Omental fat pad (tissue), 4 donors: Measurements from ENCODE around the gene IGFBP2.

DNA sequence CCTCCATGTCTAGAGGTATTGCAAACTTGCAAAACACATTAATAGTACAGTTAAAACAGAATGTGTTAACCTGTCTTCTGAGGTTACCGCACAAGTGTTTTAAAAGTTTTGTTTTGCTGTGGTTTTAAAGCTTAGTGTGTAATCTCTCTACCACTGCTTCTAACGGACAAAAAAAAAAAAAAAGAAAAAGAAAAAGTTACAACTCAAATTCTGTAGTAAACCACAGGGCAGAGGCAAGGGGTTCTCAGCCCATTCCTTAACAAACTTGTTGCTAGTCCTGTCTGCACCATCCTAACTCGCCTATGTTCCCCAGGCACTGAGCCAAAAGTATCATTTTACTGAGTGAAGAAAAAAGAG lies 47.3 kb downstream of the IKZF2 start:
- PRO-cap, result no peak
- RAMPAGE, long total RNA, 4 experiments, result no peak in any of the 4 experiments

DNA sequence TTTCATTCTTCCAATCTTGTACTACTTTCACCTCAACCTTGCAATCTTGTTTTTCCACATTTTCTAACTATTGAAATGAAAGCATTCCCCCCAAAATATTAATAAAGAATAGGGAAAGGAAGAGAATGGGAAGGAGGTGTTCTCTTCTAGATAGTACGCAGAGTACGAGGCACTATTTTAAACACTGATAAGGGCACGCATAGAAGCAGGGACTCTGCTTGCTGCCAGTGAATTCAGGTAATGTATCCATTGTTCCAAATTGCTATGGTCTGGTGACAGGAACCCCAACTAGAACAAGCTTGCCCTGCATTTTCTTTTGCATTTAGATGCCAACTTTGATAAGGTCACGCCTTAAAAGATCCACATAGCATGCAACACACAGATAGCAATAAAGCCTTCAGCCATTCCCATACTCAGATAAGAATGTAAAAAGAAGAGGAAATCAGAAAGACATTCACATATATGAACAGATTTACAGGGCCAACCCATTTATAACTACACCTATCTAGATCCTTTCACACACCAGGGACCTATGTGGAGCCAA lies 46.9 kb downstream of the IKZF2 start:
- PRO-cap, result no peak
- RAMPAGE, long total RNA, 4 experiments, result no peak in any of the 4 experiments

DNA sequence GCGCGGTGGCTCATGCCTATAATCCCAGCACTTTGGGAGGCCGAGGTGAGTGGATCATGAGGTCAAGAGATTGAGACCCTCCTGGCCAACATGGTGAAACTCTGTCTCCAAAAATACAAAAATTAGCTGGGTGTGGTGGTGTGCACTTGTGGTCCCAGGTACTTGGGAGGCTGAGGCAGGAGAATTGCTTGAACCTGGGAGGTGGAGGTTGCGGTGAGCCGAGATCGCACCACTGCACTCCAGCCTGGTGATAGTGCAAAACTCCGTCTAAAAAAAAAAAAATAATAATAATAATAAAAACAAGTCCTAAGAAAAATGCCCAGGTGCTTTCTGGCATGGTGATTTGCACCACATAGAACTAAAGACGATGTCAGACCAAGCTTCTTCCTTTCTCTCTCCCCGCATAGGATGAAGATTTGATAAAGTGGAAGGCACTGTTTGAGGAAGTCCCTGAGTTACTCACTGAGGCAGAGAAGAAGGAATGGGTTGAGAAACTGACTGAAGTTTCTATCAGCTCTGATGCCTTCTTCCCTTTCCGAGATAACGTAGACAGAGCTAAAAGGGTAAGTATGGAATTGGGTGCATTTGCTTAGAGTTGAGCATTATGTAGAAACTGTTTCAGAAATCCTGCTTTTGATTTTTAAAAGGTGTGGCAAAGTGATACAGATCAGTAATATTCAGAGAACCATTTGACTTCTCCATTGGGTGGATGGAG lies 37.0 kb downstream of the ATIC start:
- PRO-cap, result no peak
- RAMPAGE, long total RNA, 4 experiments, result no peak in any of the 4 experiments

DNA sequence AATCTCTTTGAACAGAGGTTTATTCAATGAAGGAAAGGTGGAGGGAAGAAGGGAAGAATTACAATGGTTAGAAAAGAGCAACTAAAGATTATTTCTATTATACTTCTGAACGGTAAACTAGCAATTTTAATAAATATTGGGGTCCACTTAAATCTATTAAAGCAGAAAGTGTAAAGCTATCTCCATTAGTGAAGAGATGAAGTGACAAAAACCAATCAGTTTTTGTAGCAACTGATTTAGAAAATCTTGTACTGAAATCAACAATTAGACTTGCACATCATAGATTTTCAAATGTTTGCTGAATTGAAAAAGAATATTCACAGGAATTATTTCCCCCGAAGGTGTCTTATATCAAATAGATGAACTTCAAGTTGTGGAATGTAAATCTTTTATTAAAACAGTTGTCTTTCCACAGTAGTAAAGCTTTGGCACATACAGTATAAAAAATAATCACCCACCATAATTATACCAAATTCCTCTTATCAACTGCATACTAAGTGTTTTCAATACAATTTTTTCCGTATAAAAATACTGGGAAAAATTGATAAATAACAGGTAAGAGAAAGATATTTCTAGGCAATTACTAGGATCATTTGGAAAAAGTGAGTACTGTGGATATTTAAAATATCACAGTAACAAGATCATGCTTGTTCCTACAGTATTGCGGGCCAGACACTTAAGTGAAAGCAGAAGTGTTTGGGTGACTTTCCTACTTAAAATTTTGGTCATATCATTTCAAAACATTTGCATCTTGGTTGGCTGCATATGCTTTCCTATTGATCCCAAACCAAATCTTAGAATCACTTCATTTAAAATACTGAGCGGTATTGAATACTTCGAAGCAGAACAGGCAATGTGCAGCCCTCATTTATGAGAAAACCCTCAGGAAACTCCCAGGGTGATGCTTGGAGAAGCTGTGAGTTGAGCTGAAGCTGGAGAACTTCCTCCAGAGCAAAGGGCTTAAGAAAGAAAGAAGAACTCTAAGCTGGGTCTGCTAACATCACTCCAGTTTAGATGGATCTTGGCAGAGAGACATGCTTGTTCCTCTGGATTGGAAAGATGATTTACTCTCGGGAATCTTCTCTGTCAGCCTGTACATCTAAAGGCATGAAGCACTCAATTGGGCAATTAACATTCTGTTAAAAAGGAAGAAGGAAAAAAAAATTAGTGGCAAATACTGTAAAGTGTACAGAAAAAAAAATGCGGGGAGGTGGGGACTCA lies 49.0 kb downstream of the ATIC start:
- PRO-cap, result no peak
- RAMPAGE, long total RNA, 4 experiments, result no peak in any of the 4 experiments

DNA sequence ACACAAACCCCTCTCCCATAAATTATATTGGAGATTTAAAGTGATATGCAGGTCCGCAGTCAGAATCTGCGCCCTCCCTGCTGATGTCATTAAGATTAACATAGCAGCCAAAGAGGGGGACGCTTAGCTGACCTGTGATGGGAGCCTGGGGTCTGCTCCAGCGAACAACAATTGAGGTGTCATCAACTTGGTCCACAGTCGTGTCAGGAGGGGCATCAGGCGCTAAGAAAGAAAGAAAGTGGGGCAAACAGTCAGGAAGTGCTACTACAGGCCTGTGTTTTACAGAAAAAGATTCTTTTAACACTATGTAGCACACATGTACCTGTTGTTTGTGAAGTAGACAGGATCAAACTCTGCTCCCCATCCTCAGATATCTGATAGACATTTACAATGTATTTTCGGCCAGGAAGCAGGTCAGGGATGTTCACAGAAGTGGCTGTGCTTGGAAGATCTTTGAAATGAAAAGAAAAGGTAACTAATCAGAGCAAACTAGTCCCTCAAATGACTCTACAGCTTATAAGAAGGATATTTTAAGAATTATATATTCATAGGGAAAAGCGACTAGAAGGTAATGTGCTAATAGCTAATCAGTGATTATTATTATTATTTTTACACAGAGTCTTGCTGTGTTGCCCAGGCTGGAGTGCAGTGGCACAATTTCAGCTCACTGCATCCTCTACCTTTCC lies 27.7 kb downstream of the FN1 start:
- PRO-cap, result no peak
- RAMPAGE, long total RNA, 4 experiments, result no peak in any of the 4 experiments

DNA sequence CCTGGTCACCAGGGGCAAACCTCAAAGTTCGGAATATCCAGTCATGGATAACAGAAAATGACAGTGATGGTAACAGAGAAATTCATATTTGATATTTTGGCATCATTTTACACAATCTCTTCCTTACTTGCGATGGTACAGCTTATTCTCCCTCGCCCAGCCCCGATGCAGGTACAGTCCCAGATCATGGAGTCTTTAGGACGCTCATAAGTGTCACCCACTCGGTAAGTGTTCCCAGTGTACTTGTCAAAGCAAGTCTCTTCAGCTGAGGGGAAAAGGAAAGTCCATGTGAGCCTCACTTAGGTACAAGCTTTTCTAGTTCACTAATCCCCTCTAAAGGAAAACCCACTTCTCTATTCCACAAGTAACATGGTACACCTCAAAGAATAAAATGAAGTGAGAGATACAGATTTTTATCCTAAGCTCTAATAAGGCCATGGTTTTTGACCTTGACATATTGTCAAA lies 2.6 kb downstream of the FN1 start:
- PRO-cap, result no peak
- RAMPAGE, long total RNA, 4 experiments, result no peak in any of the 4 experiments

DNA sequence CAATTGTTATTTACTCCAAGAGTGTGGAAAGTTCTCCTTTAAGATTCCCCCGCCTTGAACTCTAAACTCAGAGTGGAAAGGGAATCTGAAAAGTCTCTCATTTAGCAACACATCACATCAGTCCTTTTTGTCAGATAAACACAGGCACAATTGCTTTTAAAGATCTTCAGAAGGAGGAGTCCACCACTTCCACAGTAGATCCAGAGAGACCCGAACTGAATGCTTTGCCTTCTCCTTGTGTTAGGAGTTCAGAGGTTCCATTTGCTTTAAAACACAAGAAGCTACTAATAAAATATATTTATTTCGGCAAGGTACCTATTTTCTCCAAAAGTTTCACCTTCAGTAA lies 1.3 kb upstream of the FN1 start:
- PRO-cap, result no peak
- RAMPAGE, long total RNA, 4 experiments, result no peak in any of the 4 experiments

- PRO-cap, result no peak
- RAMPAGE, long total RNA, 4 experiments, result no peak in any of the 4 experiments
Measured at GRCh38 chr2:215681020-215681607, 245.2 kb upstream of the FN1 start.

DNA sequence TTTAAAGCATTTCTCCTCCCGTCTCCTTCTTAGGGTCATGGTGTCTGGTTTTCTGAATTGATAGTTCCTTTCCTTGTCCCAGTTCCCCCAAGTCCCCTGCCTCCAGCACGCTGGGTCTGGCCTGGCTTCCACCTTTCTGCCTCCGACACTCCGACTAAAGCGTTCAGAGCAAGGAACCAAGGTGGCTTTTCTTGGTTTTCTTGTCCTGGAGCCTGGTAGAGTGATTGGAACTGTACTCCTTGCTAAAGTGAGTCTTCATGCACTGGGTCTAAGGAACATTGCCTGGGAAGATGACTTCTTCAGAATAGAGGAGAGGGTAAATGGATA lies 109.1 kb downstream of the MREG start:
- PRO-cap, result no peak
- RAMPAGE, long total RNA, 4 experiments, result no peak in any of the 4 experiments

GRCh38 chr2:216012063-216012865 lies 1.1 kb downstream of the MREG start:
- PRO-cap, result no peak
- RAMPAGE, long total RNA, 4 experiments, result no peak in any of the 4 experiments

DNA sequence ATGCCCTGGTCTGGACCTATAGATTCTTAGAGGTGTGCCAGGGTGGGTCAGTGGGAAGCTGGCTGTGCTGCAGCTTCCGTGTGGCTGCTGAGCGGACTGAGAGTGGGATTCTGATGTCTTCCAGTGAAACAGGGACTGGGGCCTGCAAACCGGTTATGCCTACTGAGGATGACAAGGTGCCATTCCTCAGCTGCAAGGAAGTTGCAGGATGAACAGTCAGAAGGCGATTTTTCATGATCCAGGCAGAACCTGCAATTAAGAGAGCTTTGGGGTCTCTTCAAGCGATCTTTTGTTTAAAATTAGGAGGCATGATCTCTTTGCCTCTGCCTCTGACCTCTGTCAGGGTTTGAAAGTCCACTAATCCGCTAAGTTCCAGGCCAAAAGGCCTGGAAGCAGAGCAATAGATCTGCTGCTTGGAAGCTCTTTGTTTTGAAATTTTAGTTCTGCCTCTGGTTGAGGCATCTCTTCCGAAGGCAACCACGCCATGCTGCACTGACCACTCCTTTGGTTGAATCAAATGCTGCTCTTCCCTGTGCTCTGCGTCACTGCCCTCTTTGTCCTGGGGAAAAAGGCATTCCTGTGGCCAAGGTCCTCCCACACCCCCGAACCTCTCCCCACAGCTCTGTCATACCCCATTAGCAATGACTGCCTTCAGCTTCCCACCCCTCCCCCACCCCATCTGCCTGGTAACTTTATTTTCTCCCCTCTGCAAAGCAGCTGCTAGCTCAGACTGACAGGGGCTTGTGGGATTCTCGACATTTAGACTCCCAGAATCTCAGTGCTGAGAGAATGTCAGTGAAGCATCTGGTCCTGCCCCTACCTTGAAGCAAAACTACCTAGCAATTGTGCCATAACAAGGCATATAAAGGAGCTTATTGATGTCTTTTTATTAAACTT lies 2.0 kb downstream of the TMEM169 start:
- PRO-cap, result no peak
- RAMPAGE, long total RNA, 4 experiments, result no peak in any of the 4 experiments

- PRO-cap, result no peak
- RAMPAGE, long total RNA, 4 experiments, result no peak in any of the 4 experiments
Measured at GRCh38 chr2:216108295-216108770, 815 bp upstream of the XRCC5 start.

- PRO-cap, result no peak
- RAMPAGE, long total RNA, 4 experiments, result no peak in any of the 4 experiments
Measured at GRCh38 chr2:216211712-216212007, 102.5 kb downstream of the XRCC5 start.

GRCh38 chr2:216339717-216340784 lies 32.2 kb downstream of the MARCHF4 start:
- PRO-cap, result no peak
- RAMPAGE, long total RNA, 4 experiments, result no peak in any of the 4 experiments

- PRO-cap, result no peak
- RAMPAGE, long total RNA, 4 experiments, result no peak in any of the 4 experiments
Measured at GRCh38 chr2:216349330-216349971, 22.8 kb downstream of the MARCHF4 start.

- PRO-cap, result no peak
- RAMPAGE, long total RNA, 4 experiments, result no peak in any of the 4 experiments
Measured at GRCh38 chr2:216492204-216492656, 6.4 kb upstream of the RPL37A start.

DNA sequence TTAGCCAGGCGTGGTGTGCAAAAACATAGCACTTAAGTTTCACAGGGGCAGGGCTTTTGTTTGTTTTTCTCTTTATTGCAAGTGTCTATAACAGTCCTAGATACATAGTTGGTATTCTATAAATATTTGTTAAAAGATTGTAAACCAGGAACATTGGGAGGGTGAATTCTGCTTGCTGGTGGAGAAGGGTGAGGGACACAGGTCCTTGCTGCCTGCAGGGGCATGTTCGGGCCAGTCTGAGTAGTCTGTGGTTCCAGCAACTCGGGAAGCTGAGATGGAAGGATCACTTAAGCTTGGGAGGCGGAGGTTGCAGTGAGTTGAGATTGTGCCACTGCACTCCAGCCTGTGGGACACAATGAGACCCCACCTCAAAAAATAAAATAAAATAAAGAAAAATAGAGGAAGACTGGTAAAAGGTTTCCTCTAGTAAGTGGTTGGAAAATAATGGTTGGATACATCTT lies 53.1 kb downstream of the RPL37A start:
- PRO-cap, result no peak
- RAMPAGE, long total RNA, 4 experiments, result no peak in any of the 4 experiments

- PRO-cap, result no peak
- RAMPAGE, long total RNA, 4 experiments, result no peak in any of the 4 experiments
Measured at GRCh38 chr2:216555123-216555500, 56.5 kb downstream of the RPL37A start.

DNA sequence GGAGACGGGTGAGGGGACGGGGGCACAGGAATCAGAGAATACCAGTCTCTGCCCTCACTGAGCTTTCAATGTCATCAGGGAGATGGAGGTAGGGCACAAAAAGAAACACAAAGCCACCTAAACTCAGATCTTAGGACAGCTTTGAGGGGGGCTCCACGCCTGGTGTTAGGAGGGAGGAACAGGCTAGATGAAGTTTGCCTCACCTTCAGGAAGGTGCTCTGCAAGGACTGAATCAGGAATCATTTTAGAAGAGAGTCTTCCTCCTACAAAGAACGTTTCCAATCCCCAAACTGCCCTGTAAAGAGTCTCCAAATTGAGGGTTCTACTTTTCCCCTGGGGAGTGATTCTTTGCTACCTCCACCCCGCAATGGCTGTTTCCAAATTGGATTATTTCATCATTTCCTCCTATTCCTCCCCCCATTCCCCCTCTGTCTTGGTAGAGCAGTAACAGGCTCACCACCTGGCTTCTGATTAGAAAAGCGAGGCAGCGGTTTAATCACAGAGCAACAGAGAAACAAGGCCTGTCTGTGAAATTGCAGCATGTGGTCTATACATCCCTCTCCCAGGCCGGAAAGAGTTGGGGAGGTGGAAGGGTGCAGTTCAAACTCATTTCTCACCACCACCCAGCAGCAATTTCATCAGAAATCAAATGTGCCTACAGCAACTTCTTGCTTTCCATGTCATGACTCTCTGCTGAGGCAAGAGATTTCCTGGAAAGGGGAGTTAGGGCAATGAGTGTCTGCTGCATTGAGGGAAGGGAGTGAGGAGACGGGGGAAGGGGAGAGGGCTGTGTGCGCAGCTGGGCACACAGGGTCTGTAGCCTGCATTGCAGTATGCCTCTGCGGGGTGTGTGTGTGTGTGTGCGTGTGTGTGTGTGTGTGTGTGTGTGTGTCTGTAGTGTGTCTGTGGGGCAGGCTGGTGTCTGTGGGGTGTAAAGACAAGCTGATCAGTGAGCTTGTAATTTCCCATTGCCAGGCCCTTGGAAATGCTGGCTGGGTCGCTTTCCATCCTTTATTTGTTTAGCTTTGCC lies 13.8 kb upstream of the IGFBP2 start:
- PRO-cap, result no peak
- RAMPAGE, long total RNA, 4 experiments, result no peak in any of the 4 experiments

- PRO-cap, result unidirectional peak, plus-strand start at chr2:216633420
- RAMPAGE, long total RNA, 4 experiments, result no peak in any of the 4 experiments
Measured at GRCh38 chr2:216632956-216633531, at the start of gene IGFBP2. Gene IGFBP2, plus strand, starts transcription at chr2:216633420.